Measurements from ENCODE around the gene CPSF4L.

GRCh38 chr17:72304688-72305023 lies 183.8 kb downstream of the SOX9 start:
- PRO-cap, result unidirectional peak, plus-strand start at chr17:72304855
CAGE:
- cytosol, long polyA minus RNA, result no peak
- cytosol, long polyA plus RNA, result no peak
- long polyA plus RNA, result no peak
- nucleus, long polyA minus RNA, result no peak
- nucleus, long polyA plus RNA, result no peak

- PRO-cap, result no peak
CAGE:
- cytosol, long polyA minus RNA, result no peak
- cytosol, long polyA plus RNA, result no peak
- long polyA plus RNA, result no peak
- nucleus, long polyA minus RNA, result no peak
- nucleus, long polyA plus RNA, result no peak
Measured at GRCh38 chr17:72413469-72414293, 292.9 kb downstream of the SOX9 start.

DNA sequence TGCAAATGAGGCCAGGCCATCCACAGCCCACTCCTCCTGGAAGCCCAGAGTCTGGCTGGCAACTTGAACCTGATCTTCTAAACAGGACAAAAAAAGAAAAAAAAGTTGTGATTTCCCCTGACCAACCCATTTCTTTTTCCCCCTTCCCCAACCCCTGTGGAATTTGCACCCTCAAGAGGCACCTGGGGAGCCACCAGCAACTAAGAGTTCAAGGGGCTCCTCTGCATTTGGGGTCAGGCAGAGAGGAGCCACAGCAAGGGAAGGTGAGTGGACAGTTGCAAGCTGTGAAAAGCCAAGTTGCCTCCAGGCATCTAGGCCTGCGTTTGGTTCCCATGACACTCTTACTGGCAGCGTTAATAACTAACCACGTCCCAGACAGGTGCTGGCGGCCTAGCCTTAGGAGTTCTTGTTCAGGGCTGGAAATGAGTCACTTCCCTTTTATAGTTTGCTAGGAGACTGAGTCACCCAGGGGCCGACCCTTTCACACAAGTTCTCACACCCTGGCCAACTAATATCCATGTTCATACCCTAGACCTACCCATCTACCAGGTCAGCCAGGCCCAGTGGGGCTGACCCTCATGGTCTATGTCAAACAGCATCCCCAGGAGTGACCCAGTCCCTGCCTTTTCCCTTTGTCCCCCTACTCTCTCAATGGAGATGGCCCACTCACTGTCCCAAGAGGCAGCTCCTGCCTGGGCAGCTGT lies 300.3 kb downstream of the SOX9 start:
- PRO-cap, result no peak
CAGE:
- cytosol, long polyA minus RNA, result no peak
- cytosol, long polyA plus RNA, result no peak
- long polyA plus RNA, result no peak
- nucleus, long polyA minus RNA, result no peak
- nucleus, long polyA plus RNA, result no peak

DNA sequence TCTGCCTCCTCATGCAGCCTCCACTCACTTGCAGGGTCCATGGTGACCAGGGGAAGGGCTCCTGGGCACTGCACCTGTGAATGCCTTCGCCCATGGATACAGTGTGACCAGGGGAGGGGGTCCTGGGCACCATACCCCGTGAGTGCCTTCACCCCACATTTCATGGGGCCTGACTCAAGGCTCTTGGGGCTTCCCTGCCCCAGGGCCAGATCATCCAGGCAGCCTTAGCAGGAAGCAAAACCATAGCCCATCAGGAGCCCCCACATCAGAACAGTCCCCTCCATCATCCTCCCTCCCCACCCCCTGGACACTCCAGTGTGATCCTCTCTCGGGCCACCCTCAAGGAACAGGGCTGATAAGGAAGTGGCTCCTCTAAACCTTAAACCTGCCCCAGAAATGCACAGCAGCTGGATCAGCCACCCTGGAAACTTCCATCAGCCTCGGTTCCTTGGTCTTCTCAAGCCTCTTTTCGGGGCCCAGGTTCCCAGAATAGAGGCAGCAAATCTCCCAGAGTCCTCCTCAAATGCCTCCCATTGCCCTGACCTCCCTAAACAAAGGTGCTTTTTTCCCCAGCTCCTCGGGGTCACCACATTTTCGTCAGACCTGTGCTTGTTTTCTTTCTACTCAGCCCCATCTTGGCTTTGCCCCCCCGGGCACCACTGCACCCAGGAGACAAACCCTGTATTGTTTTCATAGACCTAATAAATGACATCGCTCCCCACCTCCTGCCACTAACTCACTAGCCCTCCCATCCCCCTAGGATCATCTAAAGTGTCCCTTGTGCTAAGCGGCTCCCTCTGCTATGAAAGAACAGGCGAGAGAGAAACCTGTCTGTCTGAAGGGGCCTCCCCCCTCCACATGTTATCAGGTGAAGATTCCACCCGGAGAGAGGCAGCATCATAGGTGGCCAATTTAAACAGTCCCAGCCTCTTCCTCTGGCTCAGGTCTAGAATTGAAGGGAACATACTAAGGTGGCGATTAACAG lies 450.9 kb downstream of the SOX9 start:
- PRO-cap, result no peak
CAGE:
- cytosol, long polyA minus RNA, result no peak
- cytosol, long polyA plus RNA, result no peak
- long polyA plus RNA, result no peak
- nucleus, long polyA minus RNA, result no peak
- nucleus, long polyA plus RNA, result no peak

GRCh38 chr17:72640268-72641375 lies 451.9 kb downstream of the SLC39A11 start:
- PRO-cap, result no peak
CAGE:
- cytosol, long polyA minus RNA, result no peak
- cytosol, long polyA plus RNA, result no peak
- long polyA plus RNA, result no peak
- nucleus, long polyA minus RNA, result no peak
- nucleus, long polyA plus RNA, result no peak

DNA sequence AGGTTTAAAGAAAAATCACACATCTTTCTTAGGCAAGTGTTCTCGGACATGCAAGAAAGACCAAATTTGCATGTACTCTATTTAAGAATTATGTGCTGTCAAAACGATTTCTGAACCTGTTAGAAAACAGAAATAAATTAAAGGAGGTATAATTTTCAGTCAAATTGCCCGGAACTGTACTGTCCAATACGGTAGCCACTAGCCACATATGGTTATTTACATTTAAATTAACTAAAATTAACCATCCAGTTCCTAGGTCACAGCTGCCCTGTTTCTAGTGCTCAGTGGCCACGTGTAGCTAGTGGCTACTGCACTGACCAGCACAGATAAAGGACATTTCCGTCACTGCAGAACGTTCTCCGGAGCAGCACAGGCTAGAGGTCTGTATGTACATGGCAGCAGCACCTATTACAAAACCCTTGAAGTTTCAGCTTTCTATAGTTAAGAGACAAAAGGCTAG lies 4.3 kb downstream of the FAM104A start:
- PRO-cap, result no peak
CAGE:
- cytosol, long polyA minus RNA, result no peak
- cytosol, long polyA plus RNA, result no peak
- long polyA plus RNA, result no peak
- nucleus, long polyA minus RNA, result no peak
- nucleus, long polyA plus RNA, result no peak

GRCh38 chr17:73232540-73233404 lies 539 bp downstream of the C17orf80 start:
- PRO-cap, result no peak
CAGE:
- cytosol, long polyA minus RNA, result start-site peak on the plus strand at chr17:73232659-73232699, 222 reads
- cytosol, long polyA plus RNA, result no peak
- long polyA plus RNA, result start-site peak on the plus strand at chr17:73232673-73232711, 148 and 131 reads in 2 replicates
- nucleus, long polyA minus RNA, result start-site peak on the plus strand at chr17:73232693-73232713, 77 reads
- nucleus, long polyA plus RNA, result start-site peak on the plus strand at chr17:73232673-73232720, 39 and 69 reads in 2 replicates

GRCh38 chr17:73261696-73261973 lies at the start of gene CPSF4L:
Gene CPSF4L (minus strand): TSS chr17:73261880.
- PRO-cap, result no peak
CAGE:
- cytosol, long polyA minus RNA, result no peak
- cytosol, long polyA plus RNA, result no peak
- long polyA plus RNA, result no peak
- nucleus, long polyA minus RNA, result no peak
- nucleus, long polyA plus RNA, result no peak

- PRO-cap, result no peak
CAGE:
- cytosol, long polyA minus RNA, result no peak
- cytosol, long polyA plus RNA, result no peak
- long polyA plus RNA, result no peak
- nucleus, long polyA minus RNA, result no peak
- nucleus, long polyA plus RNA, result no peak
Measured at GRCh38 chr17:73267655-73268386, 6.1 kb upstream of the CPSF4L start.

DNA sequence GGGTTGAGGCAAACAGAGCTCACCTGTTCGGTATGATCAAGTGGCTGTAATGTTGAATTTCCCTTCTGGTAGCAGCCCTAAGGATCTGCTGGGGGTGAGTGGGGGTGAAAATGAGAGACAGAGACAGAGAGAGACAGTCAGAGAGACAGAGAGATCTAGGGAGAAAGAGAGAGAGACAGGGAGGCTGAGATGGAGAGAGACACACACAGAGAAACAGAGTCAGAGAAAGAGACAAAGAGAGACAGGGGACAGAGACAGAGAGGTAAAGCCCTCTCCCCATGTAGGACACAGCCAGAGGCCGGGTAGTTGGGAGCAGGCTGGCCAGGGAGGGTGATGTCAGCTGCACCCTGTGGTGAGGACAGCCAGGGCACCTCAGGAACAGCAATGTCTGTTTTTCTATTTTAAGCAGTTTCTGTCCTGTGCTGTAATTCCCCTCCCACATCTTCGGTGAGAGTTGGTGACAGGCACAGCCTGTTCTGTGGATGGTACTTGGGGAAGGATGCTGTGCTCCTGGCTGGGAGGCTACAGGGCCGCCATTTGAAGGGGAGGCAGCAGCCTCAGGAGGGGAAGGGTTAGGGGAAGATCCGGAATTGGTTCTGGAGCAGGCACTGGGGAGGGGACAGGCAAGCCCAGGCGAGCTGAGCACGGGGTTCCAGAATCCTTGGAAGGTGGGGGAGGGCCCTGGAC lies 163.6 kb downstream of the SDK2 start:
- PRO-cap, result no peak
CAGE:
- cytosol, long polyA minus RNA, result no peak
- cytosol, long polyA plus RNA, result no peak
- long polyA plus RNA, result no peak
- nucleus, long polyA minus RNA, result no peak
- nucleus, long polyA plus RNA, result no peak

- PRO-cap, result no peak
CAGE:
- cytosol, long polyA minus RNA, result no peak
- cytosol, long polyA plus RNA, result no peak
- long polyA plus RNA, result no peak
- nucleus, long polyA minus RNA, result no peak
- nucleus, long polyA plus RNA, result no peak
Measured at GRCh38 chr17:73643547-73644156, 593 bp downstream of the SDK2 start.

DNA sequence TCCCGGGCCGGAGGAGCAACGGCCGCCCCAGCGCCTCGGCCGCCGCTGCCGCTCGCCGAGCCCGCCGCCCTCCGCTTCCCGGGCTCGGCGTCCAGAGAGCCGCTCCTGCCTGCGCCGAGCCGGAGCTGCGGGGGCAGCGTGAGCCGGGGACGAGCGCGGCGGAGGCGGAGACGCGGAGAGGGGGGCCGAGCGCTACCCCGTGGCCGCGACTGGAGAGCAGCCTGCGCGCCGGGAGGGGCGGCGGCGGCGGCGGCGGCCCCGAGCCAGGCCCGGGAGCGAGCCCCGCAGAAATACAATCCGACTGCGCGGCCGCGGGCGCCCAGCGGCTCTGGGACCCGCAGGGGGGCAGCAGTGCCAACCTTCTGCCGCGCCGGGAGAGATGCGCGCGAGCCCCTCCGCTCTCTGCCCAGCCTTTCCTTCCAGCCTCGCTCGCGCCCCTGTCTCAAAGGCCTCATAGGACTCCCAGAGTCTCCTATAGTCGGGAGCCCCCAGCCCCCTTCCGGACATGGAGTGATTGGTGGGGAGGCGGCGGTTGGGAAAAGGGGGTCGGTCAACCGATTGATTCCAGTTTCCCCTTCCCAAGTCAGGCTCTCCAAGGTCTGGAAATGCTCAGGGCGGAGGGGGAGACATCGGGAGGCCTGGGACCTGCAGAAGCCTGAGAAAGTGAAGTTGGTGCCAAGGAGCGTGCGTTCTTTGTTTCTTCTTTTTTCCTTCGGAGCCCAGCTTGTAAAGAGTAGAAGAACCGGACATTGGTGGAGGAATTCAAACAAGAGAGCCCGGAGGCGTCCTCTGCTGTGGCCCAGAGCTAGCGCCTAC lies 1.1 kb upstream of the SDK2 start:
- PRO-cap, result no peak
CAGE:
- cytosol, long polyA minus RNA, result no peak
- cytosol, long polyA plus RNA, result no peak
- long polyA plus RNA, result no peak
- nucleus, long polyA minus RNA, result no peak
- nucleus, long polyA plus RNA, result no peak

GRCh38 chr17:73797965-73798616 lies 153.8 kb upstream of the SDK2 start:
- PRO-cap, result no peak
CAGE:
- cytosol, long polyA minus RNA, result no peak
- cytosol, long polyA plus RNA, result no peak
- long polyA plus RNA, result no peak
- nucleus, long polyA minus RNA, result no peak
- nucleus, long polyA plus RNA, result no peak

- PRO-cap, result no peak
CAGE:
- cytosol, long polyA minus RNA, result no peak
- cytosol, long polyA plus RNA, result no peak
- long polyA plus RNA, result no peak
- nucleus, long polyA minus RNA, result no peak
- nucleus, long polyA plus RNA, result no peak
Measured at GRCh38 chr17:73984859-73985240, 218.6 kb upstream of the RPL38 start.

GRCh38 chr17:74124968-74125574 lies 78.4 kb upstream of the RPL38 start:
- PRO-cap, result no peak
CAGE:
- cytosol, long polyA minus RNA, result no peak
- cytosol, long polyA plus RNA, result no peak
- long polyA plus RNA, result no peak
- nucleus, long polyA minus RNA, result no peak
- nucleus, long polyA plus RNA, result no peak

- PRO-cap, result no peak
CAGE:
- cytosol, long polyA minus RNA, result no peak
- cytosol, long polyA plus RNA, result start-site peak on the minus strand at chr17:74209221-74209239, 24 and 16 reads in 2 replicates
- long polyA plus RNA, result no peak
- nucleus, long polyA minus RNA, result no peak
- nucleus, long polyA plus RNA, result no peak
Measured at GRCh38 chr17:74208824-74209537, 4.4 kb upstream of the TTYH2 start.

GRCh38 chr17:74212000-74212431 lies 1.4 kb upstream of the TTYH2 start:
- PRO-cap, result no peak
CAGE:
- cytosol, long polyA minus RNA, result no peak
- cytosol, long polyA plus RNA, result no peak
- long polyA plus RNA, result no peak
- nucleus, long polyA minus RNA, result no peak
- nucleus, long polyA plus RNA, result no peak

DNA sequence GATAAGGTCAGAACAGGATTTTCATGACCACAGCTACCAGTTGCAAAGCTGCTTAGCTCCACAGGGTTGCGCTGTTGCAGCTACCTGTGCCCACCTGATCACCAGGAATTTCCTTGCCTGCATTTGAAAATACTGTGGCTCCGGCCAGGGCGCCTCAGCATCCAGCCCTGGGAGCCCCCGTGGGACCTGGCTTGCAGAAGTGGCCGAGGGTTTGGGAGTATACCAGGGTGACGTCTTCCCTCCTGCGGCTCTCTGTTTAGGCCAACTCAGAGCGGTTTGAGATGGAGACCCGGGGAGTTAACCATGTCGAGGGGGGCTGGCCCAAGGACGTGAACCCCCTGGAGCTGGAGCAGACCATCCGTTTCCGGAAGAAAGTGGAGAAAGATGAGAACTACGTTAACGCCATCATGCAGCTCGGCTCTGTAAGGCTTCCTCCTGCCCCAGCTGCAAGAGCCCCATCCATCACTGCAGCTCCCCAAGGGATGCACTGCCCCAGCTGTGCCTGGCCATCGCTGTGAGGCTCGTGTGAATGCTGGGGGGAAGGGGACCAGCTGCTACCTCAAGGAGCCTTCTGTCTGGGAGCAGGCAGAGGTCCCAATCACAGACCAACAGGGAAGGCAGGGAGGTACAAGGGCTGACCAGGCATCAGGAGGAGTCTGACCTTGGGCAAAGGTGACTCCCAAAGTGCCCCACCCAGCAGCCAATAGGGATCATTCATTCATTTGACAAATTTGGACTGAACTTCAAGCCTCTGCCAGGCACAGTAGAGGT lies 10.9 kb downstream of the DNAI2 start:
- PRO-cap, result no peak
CAGE:
- cytosol, long polyA minus RNA, result no peak
- cytosol, long polyA plus RNA, result no peak
- long polyA plus RNA, result no peak
- nucleus, long polyA minus RNA, result no peak
- nucleus, long polyA plus RNA, result no peak

- PRO-cap, result no peak
CAGE:
- cytosol, long polyA minus RNA, result no peak
- cytosol, long polyA plus RNA, result no peak
- long polyA plus RNA, result no peak
- nucleus, long polyA minus RNA, result no peak
- nucleus, long polyA plus RNA, result no peak
Measured at GRCh38 chr17:74419769-74420462, 12.0 kb upstream of the GPRC5C start.

GRCh38 chr17:74429524-74430060 lies 2.3 kb upstream of the GPRC5C start:
- PRO-cap, result no peak
CAGE:
- cytosol, long polyA minus RNA, result no peak
- cytosol, long polyA plus RNA, result no peak
- long polyA plus RNA, result no peak
- nucleus, long polyA minus RNA, result no peak
- nucleus, long polyA plus RNA, result no peak